ENCODE results near the genes DEFB124, HM13 and TPX2.

DNA sequence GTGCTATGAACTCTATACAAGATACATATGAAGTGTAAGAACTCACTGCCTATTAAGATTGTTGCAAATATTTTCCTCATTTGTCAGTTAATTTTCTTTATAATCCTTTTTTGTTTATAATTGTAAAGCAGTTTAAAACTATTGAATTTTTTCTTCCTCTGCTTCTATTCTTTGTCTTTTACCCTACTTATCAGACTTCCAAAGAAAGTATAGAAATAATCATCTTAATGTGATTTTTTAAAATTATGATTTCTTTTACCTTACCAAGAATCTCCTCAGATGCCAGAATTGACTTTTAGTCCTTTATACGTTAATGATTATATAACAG is 1768.4 kb upstream of the DEFB115 start:
- PRO-cap = no peak
- RRBS, 2 experiments = no CpG with 5 or more reads among the region's 1 CpG

- PRO-cap = no peak
- RRBS, 2 experiments = no CpG with 5 or more reads among the region's 3 CpGs
These were observed 16.7 kb upstream of the DEFB123 start for GRCh38 chr20:31423780-31424064.

GRCh38 chr20:31474638-31475517 is at the start of gene DEFB124:
TSS of gene DEFB124 (minus strand) at chr20:31475127.
- PRO-cap = no peak
- RRBS, 2 experiments = 17 to 69% methylated on average over 12 of the region's 39 CpGs

DNA sequence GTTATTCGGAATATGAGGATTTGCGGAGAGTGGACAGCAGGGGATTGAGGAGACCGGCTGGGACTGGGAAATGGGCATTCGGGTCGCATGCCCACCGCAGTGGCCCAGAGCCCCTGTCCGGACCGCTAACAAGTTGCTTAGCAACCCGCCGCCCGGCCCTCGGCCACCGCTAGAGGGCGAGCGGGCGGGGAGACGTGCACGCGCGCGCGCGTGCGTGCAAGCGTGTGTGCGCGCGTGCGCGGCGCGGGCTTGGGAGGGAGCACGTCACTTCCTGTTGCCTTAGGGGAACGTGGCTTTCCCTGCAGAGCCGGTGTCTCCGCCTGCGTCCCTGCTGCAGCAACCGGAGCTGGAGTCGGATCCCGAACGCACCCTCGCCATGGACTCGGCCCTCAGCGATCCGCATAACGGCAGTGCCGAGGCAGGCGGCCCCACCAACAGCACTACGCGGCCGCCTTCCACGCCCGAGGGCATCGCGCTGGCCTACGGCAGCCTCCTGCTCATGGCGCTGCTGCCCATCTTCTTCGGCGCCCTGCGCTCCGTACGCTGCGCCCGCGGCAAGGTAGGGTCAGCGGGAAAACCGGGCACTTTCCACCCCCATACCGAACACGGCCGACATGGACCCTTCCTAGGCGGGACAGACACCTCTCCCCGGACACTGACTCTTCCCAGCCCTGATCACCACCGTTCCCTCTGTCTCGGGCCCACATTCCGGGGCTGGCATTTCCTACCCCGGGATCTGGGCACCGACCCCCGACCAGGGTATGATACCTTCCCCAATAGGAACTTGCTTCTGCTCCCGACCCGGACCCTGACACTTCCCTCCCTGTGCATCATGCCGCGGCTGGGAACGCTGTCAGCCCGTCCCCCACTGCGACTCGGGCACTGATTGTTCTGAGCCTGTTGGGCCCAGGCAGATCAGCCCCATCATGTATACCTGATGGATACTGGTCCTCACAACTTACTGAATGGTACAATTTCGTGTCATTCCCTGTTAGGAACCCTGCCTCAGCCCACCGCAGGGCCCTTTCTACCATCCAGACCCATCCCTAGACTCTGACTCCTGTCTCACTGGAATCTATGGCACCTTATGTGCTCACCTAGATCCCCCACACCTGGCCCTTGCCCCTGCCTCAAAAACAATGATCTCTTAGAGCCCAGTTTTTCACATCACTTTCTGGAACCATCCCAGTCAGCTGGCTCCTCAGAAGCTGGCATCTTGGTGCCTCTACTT is at the start of gene HM13:
Gene HM13, plus strand, starts transcription at position 267 of the 1,231 bp plus-strand sequence.
- PRO-cap = bidirectional peak, plus-strand start at position 339 of the sequence, minus-strand start at position 135 of the sequence
- RRBS, 2 experiments = 2% methylated on average over 22 of the region's 88 CpGs

GRCh38 chr20:31604985-31605204 is 194 bp upstream of the ID1 start:
- PRO-cap = bidirectional peak, plus-strand start at chr20:31605289, minus-strand start at chr20:31605114
- RRBS, 2 experiments = 6% methylated on average over 2 of the region's 13 CpGs; no CpG with 5 or more reads in 1 of the 2 experiments

DNA sequence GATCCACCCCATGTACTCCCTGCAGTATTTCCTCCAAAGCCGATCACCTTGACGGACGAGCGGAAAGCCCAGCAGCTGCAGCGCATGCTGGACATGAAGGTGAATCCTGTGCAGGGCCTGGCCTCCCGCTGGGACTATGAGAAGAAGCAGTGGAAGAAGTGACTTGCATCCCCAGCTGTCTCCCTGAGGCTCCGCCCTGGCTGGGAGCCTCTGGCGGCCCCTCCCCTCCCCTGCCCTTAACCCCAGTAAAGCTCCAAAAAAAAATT is 7.0 kb downstream of the COX4I2 start:
- PRO-cap = no peak
- RRBS, 2 experiments = no CpG with 5 or more reads among the region's 8 CpGs

DNA sequence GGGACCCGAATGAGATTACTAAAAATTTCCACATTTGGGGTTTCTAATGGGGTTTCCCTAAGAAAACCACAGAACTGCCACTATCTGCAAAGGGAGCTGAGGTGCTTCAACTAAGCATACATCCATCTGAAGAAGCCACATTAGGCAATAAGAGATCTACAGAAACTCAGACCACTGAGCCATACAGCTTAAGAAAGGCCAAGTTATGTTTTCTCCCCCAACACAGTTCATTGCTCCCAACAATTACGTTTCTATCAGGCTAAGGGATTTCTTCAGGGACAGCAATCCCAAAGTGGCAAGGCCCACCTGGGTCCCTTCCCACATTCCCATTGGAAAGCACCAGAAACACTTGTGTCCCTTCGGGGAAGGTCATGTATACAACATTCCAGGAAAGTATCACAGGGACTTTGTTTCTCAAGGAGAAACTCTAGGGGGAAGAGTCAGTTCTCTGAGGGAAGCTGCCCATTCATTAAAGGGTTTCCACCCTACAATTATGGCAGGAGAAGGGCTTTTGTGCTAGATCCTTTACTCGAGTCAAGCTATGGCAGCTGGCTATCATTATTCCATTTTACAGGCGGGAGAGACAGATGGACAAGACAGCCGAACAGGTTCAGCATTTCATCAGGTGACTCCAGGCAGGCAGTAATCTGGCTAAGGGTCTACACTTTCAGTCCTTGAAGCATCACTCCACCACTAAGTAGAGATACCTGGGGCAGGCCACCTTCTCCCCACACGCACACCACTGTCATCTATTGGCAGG is 4.9 kb downstream of the BCL2L1 start:
- PRO-cap = no peak
- RRBS, 2 experiments = no CpG with 5 or more reads among the region's 7 CpGs

DNA sequence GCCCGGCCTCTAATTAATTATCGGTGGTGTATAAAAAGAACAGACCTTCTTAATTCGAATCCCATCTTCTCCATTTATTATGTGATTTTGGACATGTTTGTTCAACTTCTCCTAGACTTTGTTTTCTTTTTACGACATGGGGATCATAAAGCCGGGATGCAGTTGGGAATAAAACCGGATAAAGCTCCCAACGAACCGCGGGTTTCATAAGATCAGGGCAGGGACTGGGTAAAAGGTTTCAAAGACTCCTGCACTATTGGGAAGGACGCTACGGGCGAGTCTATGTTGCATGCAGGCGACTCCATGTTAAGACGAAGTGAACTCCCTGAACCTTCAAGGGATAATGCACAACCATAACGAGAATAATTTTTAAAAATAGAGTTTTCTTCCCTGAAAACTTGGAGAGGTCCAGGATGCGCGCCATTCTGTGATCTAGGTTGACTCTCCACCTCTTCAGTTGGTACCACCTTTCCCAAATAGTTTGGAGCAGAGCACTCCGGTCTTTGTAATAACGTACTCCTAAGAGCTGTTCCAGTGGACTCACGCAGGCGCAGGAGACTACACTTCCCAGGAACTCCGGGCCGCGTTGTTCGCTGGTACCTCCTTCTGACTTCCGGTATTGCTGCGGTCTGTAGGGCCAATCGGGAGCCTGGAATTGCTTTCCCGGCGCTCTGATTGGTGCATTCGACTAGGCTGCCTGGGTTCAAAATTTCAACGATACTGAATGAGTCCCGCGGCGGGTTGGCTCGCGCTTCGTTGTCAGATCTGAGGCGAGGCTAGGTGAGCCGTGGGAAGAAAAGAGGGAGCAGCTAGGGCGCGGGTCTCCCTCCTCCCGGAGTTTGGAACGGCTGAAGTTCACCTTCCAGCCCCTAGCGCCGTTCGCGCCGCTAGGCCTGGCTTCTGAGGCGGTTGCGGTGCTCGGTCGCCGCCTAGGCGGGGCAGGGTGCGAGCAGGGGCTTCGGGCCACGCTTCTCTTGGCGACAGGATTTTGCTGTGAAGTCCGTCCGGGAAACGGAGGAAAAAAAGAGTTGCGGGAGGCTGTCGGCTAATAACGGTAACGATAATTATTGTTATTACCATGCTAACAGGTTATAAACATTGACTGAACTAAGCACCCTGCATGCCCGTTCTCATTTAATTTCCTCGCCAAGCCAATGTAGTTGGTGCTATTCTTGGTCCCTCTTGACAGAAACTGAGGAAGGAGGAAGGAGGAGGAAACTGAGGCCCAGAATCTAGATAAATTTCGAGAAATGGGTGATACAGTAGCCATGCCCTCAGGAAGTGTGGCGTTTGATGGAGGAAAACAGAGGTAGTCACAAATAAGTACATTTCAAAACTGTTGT is at the start of gene TPX2:
Gene TPX2, plus strand, starts transcription at position 723 of the 1,343 bp plus-strand sequence.
- PRO-cap = bidirectional peak, plus-strand start at position 256 of the sequence, minus-strand start at position 226 of the sequence; bidirectional peak, plus-strand start at position 756 of the sequence, minus-strand start at position 542 of the sequence
- RRBS, 2 experiments = under 1 to 1% methylated on average over 8 to 9 of the region's 70 CpGs

DNA sequence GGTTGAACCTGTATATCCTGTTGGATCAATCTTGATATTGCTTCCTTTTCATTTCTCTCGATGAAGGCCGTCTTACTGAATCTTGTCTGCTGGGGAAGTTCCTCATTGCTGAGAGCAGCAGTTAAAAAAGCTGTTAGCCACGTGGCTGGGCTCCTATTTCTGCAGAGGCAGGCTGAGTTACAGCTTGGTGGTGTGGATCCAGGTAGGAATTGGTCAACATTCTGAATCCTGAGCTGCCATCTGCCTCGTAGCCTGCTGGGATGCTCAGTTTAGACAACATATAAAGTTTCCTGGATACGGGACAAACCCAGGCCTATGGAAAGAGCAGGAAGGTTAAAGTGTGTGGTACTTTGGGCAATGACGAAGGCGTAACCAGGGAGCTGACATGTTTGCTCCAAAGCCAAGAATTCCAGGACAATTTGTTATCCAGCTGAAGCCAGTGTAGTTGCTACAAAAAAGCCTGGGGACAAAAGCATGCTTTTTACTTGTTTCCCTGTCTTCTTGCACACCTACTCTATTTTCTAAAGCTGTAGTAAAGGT is 12.6 kb upstream of the MYLK2 start:
- PRO-cap = no peak
- RRBS, 2 experiments = no CpG with 5 or more reads among the region's 7 CpGs

GRCh38 chr20:31812187-31812800 is 6.9 kb upstream of the MYLK2 start:
- PRO-cap = no peak
- RRBS, 2 experiments = no CpG with 5 or more reads among the region's 10 CpGs

DNA sequence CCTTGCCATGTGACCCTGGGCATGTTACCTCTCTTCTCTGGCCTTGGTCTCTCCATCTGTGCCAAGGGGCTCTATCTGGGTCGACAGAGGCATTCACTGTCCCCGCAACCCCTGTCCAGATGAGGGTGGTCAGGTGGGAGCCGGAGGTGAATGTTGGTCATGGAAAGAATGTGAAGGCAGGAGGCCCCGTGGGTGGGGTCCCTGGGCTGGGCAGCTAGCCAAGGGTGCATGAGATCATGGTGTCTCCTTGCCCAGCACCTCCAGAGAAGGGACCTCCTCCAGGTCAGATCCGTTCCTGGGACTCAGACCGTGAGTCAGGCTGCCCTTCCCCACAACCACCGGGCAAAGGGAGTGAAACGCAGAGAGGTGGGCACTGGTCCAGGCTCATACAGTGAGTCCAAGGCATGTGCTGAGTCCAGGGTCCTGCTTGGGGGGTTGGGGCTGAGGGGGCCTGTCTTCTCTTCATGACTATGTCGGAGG is 3.5 kb downstream of the FOXS1 start:
- PRO-cap = no peak
- RRBS, 2 experiments = no CpG with 5 or more reads among the region's 9 CpGs

DNA sequence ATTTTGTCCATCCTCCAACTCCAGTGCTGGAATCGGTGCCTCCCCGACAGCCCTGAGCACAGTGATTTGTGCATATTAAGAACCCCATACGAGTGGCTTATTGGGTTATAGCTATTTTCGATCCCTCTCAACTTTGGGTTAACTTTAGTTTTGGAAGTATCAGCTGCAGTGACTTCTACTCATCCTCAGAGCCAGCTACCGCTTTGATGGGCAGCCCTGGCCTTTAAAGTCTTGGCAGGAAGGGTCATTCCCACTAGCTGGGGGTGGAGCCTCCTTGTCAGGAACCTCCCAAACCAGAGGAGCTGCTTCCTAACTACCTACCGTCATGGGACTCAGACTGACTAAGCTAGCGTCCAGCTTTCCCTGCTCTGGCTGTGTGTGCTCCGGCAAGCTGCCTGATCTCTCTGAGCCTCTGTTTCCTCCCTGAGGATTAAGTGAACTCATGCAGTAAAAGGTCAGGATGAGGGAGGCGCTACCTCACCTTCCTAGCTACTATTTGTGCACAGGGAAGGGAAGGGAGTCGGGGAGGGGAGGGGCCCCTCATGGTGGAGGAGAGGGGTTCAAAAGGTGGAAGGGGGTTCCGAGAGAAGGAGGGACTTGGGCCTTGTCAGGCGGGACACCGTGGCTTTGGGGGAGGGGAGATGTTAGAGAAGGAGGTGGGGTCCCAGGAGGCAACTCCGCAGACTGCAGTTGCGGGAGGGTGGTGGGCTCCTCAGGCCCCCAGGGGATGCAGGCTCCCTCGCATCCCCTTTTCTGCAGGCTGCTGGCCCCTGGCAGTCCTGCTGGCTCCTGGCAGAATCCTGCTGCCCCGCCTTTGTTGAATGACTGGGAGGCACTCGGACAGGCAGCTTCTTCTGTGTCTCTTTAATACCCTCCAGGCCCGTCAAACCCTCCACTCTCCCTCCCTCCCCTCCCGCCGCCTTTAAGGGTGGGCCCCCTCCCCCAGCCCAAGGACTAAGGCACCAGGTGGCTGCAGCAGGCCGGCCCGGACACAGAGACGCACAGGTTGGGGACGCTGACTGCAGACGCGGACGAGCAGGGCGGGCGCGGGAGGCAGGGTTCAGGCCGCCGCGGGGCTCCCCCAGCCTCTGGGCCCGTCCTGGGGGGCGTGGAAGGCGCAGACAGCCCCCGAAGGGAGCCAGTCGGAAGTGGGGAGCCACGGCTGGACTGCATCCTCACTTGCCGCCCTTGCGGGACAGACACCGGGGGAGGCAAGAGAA is 9.7 kb downstream of the DUSP15 start:
- PRO-cap = unidirectional peak, plus-strand start at position 992 of the sequence
- RRBS, 2 experiments = 2 to 6% methylated on average over 1 of the region's 43 CpGs

DNA sequence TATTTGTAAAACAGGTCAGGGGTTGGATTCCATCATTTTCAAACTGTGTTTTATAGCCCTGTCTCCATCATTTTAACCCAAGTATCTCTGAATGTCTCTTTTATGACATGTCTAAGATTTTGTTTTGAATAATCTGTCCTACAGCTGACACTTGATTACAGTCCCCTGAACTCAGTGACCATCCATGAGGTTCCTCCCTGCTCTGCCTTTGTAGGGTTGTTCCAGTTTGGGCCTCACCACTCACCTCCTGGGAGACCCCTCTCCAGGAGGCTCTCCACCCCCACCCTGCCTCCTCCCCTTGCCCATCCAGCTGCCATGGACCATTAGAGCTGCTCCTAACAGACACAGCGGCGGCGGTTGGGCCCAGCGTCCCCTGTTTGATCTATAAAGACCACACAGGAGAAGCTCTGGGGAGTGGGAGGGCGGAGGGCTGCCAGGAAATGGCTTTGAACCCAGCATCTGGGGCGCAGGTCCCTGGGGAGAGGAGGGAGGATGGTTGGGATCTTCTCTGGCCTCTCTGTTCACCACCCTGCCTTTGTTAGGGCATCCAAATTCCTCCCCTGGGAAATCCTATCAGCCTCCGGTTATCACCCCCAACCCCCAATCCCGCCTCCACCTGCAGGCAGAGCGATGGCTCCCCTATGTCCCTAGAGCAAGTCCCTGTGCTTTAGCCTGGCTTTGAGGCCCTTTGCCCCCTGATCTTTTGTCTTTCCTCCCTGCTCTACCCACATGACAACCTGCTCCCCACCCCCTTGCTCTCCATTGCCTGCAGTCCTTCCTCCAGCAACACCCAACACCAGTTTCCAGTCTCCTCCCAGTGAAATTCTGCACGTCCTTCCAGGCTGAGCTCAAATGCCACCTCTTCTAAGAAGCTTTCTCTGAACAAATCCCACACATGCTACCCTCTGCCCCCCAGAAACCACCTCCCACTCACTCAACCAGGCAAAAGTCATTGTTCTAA is 7.0 kb downstream of the XKR7 start:
- PRO-cap = no peak
- RRBS, 2 experiments = no CpG with 5 or more reads among the region's 10 CpGs

- PRO-cap = no peak
- RRBS, 2 experiments = no CpG with 5 or more reads among the region's 10 CpGs
These were observed 17.5 kb upstream of the HCK start for GRCh38 chr20:32034403-32035144.

DNA sequence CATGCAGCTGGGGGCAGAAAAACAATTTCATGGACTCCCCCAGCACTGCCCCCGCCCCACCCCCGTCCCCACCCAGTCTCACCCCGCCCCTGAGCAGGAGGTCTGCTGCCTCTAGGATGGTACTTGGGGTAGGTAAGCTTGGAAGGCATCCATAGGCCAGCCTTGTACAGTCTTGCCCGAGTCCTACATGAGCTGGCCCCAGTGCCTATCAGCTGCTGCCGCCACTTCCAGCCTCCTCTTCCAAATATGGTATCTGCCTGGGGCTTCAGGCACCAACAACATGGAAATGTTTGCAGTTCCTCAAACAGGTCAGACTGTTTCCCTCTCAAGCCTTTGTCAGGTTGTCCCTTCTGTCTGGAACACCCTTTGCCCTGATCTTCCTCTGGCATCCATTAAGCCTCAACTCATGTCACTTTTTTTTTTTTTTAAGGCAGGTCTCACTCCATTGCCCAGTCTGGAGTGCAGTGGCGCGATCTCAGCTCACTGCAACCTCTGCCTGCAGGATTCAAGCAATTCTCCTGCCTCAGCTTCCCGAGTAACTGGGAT is 11.4 kb upstream of the HCK start:
- PRO-cap = no peak
- RRBS, 2 experiments = no CpG with 5 or more reads among the region's 8 CpGs

- PRO-cap = no peak
- RRBS, 2 experiments = no CpG with 5 or more reads among the region's 7 CpGs
These were observed 25.8 kb upstream of the ASXL1 start for GRCh38 chr20:32331894-32333121.

DNA sequence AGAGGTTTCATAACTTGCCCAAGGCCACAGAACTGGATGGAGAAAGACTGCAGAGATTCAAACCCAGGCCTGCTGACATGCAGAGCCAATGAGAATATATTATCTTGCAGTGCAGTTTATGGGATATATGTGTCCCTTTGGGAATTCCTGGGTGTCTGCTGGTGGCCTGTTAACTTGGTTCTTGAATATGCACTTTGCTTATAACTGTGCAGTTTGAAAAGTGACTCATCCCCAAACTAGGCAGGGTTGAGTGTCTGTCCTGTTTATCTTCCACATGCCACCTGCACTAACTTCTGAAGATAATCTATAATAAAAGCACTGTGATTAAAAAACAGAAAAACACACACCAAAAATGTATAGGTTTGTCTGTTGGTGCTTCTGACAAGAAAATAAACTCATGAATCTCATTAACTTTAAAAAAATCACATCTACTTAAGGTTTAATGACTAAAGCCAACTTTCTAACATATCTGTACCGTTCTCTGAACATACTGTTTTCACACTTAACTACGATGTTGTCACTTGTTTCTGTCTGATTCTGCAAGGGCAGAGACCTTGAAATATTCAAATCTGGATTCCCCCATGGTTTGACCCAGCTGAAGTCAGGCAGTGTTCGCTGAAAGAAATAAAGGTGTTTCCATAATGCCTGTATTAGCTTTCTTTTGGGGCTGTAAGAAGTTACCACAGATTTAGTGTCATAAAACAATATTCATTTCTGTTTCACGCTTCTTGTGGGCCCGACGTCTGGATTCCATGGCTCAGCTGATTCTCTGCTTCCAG is 2.8 kb upstream of the ASXL1 start:
- PRO-cap = no peak
- RRBS, 2 experiments = no CpG with 5 or more reads among the region's 6 CpGs

DNA sequence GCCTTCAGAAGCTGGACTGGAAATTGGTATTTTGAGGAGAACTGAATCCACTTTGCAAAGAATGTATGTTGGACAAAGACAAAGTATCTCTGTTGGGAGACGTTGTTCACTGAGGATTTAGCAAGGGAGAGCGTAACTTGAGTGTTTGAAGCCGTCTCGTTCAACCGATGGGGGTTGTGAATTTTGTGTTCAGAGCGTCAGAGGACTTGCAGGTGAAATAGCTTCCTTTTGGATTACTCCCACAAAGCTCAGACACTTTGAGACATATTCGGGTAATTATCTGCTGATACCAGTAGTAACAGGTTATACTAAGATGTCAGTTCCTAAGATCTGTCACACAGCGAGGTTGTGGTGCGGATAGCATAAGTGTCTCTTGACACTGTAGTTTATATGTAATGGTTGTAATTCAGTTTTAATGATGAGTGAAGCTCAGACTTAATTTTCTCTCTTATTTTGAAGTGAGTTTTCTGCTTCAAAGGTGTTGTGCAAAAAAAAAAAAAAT is 1.5 kb downstream of the ASXL1 start:
- PRO-cap = no peak
- RRBS, 2 experiments = no CpG with 5 or more reads among the region's 9 CpGs

DNA sequence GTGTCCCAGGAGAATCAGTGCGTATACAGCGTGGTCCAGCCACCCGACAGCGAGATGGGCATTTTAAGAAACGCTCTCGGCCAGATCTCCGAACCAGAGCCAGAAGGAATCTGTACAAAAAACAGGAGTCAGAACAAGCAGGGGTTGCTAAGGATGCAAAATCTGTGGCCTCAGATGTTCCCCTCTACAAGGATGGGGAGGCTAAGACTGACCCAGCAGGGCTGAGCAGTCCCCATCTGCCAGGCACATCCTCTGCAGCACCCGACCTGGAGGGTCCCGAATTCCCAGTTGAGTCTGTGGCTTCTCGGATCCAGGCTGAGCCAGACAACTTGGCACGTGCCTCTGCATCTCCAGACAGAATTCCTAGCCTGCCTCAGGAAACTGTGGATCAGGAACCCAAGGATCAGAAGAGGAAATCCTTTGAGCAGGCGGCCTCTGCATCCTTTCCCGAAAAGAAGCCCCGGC is 75.3 kb downstream of the ASXL1 start:
- PRO-cap = no peak
- RRBS, 2 experiments = 92 to 100% methylated on average over 1 of the region's 14 CpGs

DNA sequence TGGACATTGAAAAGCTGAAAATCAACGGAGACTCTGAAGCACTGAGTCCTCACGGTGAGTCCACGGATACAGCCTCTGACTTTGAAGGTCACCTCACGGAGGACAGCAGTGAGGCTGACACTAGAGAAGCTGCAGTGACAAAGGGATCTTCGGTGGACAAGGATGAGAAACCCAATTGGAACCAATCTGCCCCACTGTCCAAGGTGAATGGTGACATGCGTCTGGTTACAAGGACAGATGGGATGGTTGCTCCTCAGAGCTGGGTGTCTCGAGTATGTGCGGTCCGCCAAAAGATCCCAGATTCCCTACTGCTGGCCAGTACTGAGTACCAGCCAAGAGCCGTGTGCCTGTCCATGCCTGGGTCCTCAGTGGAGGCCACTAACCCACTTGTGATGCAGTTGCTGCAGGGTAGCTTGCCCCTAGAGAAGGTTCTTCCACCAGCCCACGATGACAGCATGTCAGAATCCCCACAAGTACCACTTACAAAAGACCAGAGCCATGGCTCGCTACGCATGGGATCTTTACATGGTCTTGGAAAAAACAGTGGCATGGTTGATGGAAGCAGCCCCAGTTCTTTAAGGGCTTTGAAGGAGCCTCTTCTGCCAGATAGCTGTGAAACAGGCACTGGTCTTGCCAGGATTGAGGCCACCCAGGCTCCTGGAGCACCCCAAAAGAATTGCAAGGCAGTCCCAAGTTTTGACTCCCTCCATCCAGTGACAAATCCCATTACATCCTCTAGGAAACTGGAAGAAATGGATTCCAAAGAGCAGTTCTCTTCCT is 77.7 kb downstream of the ASXL1 start:
- PRO-cap = no peak
- RRBS, 2 experiments = no CpG with 5 or more reads among the region's 13 CpGs